Heart right ventricle (tissue), 2 donors: ENCODE results near the genes MBNL1, ARHGEF26 and PLCH1.

- PRO-cap, 2 experiments: peak in 2 of 2 experiments; most common plus-strand start chr3:152268621 (in 1); most common minus-strand start chr3:152268589 (in 1)
Observed at GRCh38 chr3:152268487-152269415, at the start of gene MBNL1. MBNL1 (plus strand) TSS chr3:152268929.

DNA sequence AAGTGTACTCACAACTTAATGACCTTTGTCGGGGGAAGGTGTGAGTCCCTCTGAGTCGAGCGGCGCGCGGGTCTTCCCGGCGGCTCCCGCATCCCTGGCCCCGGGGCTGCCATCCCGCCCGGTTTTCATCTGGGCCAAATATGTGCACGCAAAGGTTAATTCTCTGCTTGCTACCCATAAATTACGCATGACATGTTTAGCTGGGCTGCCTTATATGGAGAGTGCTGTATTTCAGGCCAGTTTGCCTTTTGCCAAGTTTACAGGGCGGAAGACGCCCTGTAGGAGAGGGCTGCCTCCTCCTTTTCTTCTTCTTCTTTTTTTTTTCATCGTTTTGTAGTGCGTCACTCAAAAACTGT lies 665 bp downstream of the MBNL1 start:
- PRO-cap, 2 experiments: peak in 2 of 2 experiments; most common plus-strand start position 260 of the sequence (in 2); most common minus-strand start position 96 of the sequence (in 1)

GRCh38 chr3:152270560-152270815 lies 1.8 kb downstream of the MBNL1 start:
- PRO-cap, 2 experiments: no peak in any of the 2 experiments

DNA sequence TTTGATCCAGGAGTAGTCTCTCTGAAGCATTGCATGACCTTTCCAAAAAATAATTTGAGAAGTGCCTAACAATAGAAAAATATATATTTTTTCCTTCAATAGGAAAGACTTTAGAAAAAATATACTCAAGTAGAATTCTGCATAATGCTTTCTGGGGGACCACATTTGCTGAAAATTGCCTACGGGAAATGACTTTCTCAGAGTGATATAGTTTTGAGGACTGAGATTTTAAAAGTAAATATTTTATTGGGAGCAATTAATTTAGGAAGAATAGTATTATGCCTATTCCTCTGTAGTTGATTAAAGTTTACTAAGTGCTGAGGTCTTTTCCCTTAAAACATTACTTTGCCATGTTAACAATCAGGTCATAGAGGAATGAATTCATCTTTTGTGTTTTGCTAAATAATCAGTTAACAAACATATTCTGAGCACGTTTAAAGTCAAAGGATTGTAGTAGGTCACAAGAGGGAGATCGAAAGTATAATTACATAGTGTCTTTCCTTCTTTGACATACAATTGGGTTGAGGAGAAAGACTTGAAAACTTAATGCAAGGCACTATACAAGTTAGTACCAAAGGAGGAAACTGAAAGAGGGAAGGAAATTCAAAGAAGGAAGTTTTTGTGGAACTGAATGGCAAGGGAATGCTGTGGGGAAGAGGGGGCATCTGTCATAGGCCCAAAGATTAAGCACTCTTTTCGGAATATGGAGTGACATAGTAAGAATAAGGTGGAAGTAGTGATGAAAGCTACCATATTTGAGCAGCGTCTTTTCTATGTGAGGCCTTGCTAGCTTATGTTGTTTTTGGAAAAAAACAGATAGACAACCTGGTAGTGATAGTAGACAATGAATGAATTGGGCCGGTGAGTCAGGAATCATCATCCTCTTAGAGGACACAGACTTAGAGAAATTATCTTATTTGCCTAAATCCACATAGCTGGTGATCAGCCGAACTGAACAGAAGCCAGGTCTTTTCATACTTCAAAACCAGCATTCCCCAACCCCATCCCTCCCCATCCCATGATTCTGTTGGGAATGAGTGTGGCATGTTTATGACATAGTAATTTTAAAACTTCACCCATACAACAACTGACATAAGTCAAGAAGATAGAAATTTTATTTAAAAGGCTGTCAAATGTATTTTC lies 10.0 kb downstream of the MBNL1 start:
- PRO-cap, 2 experiments: no peak in any of the 2 experiments

- PRO-cap, 2 experiments: no peak in any of the 2 experiments
Observed at GRCh38 chr3:152301770-152302329, 33.1 kb downstream of the MBNL1 start.

GRCh38 chr3:152348119-152349403 lies 79.8 kb downstream of the MBNL1 start:
- PRO-cap, 2 experiments: no peak in any of the 2 experiments

GRCh38 chr3:152376610-152377314 lies 108.0 kb downstream of the MBNL1 start:
- PRO-cap, 2 experiments: no peak in any of the 2 experiments

DNA sequence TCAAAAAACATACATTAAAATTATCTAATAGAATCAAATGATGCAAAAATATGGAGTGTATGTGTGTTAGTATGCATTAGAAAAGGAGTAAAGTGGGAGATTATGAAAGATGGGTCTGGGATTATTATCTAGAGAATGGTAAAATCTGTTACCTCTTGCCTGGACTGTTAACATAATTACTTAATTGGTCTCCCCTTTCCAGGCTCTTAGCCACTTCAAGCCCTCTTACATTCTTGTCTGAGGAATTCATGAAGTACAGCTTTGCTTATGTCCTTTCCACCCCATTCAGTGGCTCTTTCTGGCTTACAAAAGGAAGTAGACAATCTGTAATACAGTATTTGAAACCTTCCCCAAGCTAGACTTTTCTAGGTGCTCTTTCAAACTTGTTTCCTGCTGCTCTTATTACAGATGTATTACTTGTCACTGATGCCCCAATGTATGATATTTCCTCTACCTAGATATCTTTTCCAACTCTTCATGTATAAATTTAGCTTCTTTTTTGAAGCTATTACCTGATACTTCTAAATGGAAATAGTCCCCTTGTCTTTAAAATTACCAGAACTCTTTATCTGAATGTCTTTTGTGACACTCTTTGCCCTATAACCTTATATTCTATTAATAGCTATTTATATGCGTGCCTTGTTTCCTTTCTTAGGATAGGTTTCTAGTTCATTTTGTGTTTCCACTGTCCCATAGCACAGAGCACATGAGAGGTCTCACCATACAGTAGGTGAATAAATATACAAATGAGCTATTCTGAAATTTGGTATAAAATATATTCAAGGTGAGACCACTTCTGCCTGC lies 129.9 kb downstream of the MBNL1 start:
- PRO-cap, 2 experiments: no peak in any of the 2 experiments

GRCh38 chr3:153247382-153247592 lies 85.3 kb downstream of the RAP2B start:
- PRO-cap, 2 experiments: no peak in any of the 2 experiments

DNA sequence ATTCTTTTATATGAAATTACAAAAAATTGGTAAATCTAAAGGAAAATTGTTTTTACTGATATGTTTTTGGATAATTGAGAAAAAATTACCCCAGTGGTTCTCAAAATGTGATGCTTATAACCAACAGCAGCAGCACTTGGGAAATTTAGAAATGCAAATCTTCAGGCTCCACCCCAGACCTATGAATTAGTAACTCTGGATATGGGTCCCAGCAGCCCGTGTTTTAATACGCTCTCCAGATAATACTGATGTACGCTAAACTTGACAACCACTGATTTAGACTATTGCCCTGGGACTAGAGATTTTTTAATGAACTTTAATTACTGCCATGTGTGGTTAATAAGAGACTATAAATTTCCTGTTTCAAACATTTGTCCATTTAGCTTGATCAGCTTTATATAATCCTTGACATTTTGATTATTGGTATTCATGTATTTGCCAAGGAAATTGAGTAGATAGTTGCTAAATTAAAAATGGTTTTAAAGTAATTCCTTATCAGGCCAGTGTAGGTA lies 379.8 kb downstream of the RAP2B start:
- PRO-cap, 2 experiments: no peak in any of the 2 experiments

GRCh38 chr3:153624725-153625001 lies 462.6 kb downstream of the RAP2B start:
- PRO-cap, 2 experiments: no peak in any of the 2 experiments

- PRO-cap, 2 experiments: no peak in any of the 2 experiments
Observed at GRCh38 chr3:153734572-153735721, 386.2 kb upstream of the ARHGEF26 start.

DNA sequence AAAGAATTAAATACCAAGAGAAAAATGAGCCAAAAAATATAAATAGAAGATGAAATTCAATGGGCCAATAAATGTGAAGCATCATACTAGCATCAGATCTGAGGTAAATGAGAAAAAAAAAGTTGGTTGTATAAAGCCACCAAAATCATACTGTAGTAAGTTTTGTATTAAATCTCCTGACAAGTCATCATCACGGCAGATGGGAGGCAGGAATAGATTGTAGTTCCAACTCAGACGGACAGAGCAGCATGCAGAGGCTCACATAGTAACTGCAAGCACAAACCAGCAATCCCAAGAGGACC lies 141.9 kb upstream of the ARHGEF26 start:
- PRO-cap, 2 experiments: no peak in any of the 2 experiments

- PRO-cap, 2 experiments: peak in 2 of 2 experiments; most common plus-strand start chr3:154121401 (in 2); most common minus-strand start chr3:154121269 (in 1)
Observed at GRCh38 chr3:154121131-154121547, at the start of gene ARHGEF26. ARHGEF26 (plus strand) TSS chr3:154121390.

DNA sequence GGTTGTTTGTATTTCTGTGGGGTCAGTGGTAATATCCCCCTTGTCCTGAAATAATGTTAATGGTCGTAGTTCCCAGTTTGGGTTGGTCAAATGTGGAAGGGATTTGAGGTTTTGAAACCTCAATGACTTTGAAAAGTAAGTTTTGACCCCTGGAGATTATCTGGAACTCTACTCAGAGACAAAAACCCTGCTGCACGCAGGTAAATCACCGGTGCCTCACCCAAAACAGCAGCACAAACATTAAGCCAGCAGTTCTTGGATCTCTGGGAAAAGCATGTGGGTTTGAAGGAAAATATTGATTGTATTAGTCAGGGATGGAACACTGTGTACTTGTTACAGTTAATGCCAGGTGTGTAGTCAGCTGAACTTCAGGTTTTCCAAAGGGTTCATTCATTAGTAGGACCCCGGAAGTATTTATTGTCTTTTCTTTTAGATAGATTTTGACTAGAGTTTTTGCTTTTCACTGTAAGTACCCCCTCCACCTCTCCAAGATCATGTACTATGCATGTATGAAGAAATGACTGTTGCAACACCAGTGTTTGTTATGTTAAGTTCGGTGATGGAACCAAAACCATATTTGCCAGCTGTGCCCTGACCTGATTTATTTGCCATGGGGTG lies 14.3 kb downstream of the ARHGEF26 start:
- PRO-cap, 2 experiments: no peak in any of the 2 experiments

DNA sequence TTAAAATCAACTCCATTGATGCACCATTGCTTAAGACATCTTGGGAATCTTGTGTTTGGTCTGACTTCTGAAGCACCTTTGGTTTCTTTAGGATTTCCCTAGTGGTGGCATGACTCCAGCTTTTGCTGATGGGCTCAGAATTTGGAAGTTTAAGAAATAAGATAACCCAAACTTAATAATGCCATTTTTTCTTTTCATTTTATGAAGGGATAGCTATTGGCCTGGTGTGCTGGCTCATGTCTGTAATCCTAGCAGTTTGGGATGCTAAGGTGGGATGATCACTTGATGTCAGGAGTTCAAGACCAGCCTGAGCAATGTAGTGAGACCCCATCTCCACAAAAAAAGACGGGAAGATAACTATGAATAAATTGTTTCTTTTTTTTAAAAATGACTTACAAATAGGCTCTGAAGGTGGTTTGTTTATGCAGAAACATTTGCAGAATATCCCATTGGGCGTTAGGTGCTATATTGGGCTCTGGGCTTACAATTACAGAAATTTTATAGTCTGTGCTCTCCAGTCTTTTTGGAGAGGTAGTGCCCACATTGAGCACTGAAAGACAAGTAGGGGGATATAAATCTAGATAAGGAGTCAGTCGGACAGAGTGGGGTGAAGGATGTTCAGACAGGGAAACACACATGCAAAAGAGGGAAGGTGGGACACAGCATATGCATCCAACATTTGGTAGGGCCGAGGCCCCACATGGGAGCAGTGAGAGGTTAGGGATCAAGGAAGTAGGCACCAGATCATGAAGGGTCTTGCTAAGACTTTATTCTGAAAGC lies 92.4 kb downstream of the ARHGEF26 start:
- PRO-cap, 2 experiments: no peak in any of the 2 experiments

DNA sequence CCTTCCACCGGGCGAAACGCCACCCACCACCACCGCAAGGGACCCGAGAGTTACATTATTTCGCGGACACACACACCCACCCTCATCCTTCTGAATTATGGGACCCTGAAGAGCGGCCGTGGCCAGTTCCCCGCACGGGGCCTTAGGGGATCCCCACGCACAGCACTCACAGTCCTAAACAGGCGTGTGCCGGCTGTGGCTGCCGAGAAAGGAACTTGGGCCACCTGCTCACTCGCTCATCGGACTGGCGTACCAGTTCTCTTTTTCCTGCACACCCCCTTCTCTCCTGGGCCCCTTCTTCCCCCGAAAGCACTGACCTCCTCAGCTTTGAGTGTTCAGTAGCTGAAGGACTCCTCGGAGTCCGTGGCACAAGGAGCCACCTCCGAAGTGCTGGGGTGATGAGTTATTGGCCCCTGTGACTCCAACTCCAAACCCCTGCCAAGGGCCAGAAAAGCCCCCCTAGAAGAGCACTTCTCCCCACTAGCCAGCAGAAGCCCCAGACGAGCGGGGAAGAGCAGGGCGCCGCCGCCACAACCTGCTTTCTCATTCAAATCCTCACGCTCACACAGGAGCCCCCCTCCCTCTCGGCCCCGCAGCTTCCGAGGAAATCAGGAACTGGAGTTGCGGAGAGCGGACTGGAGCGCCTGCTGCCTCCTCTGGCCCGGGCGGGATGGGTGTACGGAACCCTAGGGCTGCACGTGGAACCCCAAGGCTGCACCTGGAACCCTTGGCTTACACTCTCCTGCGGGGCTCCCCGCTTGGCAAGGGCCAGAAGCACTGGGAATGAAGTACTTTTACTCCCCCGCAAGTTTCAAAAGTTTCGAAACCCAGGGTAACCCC lies at the start of gene PLCH1:
PLCH1 (minus strand) TSS at position 549 of the 840 bp plus-strand sequence.
- PRO-cap, 2 experiments: peak in 1 of 2 experiments; most common minus-strand start position 545 of the sequence (in 1)

GRCh38 chr3:155853078-155853730 lies 1.0 kb downstream of the SLC33A1 start:
- PRO-cap, 2 experiments: no peak in any of the 2 experiments

- PRO-cap, 2 experiments: no peak in any of the 2 experiments
Observed at GRCh38 chr3:155886869-155887593, 16.6 kb downstream of the GMPS start.

- PRO-cap, 2 experiments: no peak in any of the 2 experiments
Observed at GRCh38 chr3:156707705-156708248, 33.4 kb downstream of the TIPARP start.